ENCODE measurements around a stretch of chr5.

GRCh38 chr5:131536205-131536826 is 98.7 kb downstream of the RAPGEF6 start:
- PRO-cap = no peak
- RAMPAGE, long total RNA, 3 experiments = no peak in any of the 3 experiments

DNA sequence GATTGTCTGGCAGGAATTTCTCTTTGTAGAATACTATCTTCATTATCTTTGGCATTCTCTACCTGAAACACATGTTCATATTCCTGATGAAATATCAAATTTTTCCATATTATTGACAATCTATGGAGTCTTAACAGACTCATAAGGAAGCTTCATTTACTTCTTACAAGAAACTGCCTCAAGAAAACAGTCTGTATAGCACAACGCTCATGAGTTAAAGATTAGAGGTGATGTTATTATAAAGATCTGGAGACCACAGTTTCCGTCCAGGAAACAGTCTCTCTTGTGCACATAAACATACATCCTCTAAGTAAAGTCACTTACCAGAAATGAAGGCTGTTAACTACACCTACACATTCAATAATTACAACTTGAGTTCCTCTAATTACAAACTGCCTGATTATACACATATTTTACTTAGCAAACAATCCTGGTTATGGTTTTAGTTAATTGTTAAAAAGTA is 86.9 kb downstream of the RAPGEF6 start:
- PRO-cap = no peak
- RAMPAGE, long total RNA, 3 experiments = no peak in any of the 3 experiments

DNA sequence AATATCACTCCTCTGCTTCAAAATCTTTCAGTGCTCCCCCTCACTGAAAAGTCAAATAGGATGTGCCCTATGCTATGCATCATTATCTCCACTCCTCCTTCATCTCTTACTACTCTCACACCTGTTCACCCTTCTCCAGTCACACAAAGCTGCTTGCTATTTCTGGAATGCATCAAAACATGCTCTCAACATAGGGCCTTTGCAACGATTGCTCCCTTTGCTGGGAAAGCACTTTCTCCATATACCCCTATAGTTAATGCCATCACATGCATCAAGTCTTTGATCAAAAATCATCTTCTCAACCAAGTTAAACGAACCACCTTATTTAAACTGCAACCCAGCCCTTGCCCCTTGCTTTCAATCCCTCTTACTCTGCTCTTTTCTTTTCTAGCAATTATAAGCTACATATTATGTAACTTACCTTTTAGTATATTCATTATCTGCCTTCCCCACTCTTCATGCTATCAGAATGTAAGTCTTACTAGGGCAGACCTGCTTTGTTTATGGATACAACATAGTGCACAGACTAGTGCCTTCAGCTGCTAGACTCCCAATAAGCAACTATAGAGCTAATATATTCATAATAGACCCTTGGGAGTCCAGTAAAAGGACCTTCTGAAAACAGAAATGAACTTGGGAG is 2.8 kb downstream of the RAPGEF6 start:
- PRO-cap = no peak
- RAMPAGE, long total RNA, 3 experiments = no peak in any of the 3 experiments

GRCh38 chr5:131794411-131794977 is 2.3 kb downstream of the FNIP1 start:
- PRO-cap = unidirectional peak, plus-strand start at chr5:131794837
- RAMPAGE, long total RNA, 3 experiments = no peak in any of the 3 experiments

DNA sequence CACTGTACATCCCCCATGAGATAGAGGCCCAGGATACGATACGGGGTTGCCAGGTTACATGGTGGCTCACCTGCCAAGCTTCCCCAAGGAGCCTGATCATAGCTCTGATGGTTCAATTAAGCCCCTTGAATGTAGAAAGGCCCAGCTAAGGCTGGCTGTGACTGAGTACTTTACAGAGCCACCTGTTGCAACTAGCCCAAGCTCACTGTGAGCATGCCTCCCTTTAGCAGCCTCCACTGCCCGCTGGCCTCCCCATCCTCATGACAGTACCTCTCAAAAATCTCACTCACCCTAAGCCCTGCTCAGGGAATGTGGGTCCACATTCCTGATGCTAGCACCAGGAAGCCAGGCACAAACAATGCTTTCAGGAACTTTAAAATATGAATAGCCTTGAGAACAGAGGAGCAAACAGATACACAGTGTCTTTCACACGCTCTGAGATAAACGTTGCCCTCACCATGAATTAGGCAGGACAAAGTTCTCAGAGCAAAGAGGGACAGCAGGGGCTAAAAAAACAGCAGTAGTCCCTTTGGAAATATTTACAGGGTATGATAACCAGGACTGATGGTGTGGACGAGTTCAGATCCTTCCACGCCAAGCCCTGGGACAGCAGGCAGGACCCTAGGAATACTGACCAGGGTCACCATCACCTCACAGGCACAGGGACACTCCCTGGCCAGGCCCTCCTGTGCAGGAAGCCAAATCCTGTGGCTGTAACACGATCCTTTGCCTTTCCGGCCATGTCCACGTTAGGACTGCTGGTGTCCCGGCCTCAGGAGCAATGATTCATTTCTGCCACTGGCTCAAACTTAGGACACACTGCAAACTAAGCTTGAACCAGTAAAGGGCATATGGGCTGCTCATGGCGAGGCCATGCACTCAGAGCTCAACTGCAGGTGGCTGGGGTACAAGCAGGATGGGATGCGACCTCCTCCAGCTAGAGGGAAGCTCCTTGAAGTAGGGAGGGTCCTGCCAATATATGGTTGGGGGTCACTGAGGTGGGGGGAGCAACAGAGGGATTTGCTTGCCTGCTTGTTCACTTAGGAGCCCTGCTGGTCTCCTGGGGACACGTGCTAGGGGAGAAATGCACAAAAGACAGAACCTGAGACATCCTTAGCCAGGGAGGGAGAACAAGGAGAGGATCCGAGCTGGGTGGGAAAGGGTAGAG is 9.6 kb downstream of the ACSL6 start:
- PRO-cap = no peak
- RAMPAGE, long total RNA, 3 experiments = no peak in any of the 3 experiments

DNA sequence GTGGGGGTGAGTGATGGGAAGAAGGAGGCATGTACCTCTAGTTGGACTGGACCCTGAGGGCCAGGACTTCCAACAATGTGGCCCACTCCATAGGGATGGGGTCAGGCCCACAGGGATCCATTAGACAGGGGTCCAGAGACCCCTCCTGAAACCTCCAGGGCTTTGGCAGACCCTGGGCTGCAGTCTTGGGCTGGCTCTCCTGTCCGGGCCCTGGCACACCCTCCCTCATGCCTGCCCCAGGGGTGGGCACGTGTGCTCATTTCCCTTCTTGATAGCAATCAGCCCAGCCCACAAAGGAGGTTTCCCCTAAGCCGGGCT is 4.2 kb upstream of the IL3 start:
- PRO-cap = no peak
- RAMPAGE, long total RNA, 3 experiments = no peak in any of the 3 experiments

DNA sequence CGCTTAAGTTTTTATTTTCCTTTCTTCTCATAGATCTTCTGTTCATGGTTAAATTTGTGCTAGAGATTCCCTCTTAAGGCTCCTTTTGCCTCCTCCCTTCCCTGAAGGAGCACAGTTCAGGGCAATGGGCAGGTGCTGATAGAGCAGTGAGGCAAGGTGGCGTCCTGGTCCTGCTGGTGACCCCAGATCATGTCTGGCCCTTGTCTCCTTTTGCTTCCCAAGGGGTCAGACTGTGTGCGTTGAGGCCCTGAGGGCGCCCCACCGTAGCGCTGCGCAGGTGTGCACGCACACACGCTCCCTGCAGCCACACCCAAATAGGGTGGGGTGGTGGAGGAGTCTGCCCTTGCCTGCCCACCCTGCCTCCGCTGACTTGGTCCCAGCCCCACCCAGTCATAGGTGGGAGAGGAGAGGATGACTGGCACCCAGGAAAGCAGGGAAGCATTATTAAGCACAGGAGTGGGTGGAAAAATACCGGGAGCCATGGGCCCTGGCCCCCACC is 16.5 kb downstream of the PDLIM4 start:
- PRO-cap = no peak
- RAMPAGE, long total RNA, 3 experiments = no peak in any of the 3 experiments

DNA sequence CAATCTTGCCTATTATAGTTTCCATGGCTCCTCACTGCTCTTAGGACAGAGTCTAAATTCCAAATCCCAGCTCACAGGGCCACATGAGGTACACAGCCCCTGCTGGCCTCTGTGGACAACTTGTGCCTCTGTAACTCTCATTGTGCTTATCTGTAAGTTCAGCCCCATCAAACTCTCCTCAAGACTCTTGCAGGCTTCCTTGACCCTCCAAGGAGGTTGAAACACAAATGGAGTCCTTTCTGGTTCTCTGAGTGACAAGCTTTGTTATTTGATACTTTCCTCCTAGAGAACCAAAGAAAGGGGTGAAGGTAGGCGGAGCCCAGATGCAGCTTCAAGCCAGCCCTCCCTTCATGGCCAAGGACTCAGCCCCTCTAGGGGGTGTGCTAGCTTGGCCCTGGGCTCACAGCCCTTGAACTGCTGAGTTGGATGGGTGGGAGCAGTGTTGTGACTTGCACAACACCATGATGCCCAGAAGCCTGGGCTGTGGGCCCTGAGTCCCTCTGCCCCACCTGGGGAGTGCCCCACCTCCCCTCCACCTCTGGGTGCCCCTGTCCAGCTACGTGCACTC is 15.8 kb upstream of the SLC22A4 start:
- PRO-cap = no peak
- RAMPAGE, long total RNA, 3 experiments = no peak in any of the 3 experiments

DNA sequence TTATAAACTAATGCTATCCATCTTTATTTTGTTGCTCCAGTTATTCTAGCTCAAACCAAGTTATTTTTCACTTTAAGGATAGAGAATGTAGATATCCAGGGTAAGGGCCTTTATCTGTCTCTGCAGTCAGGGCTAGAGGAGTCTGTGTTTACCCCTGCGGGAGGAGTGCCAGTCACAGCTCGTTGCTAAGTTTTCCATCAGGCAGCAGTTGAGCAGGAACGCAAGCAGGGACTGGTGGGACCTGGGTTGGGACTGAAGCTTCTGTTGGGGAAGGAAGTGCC is 6.3 kb downstream of the SLC22A4 start:
- PRO-cap = no peak
- RAMPAGE, long total RNA, 3 experiments = no peak in any of the 3 experiments

DNA sequence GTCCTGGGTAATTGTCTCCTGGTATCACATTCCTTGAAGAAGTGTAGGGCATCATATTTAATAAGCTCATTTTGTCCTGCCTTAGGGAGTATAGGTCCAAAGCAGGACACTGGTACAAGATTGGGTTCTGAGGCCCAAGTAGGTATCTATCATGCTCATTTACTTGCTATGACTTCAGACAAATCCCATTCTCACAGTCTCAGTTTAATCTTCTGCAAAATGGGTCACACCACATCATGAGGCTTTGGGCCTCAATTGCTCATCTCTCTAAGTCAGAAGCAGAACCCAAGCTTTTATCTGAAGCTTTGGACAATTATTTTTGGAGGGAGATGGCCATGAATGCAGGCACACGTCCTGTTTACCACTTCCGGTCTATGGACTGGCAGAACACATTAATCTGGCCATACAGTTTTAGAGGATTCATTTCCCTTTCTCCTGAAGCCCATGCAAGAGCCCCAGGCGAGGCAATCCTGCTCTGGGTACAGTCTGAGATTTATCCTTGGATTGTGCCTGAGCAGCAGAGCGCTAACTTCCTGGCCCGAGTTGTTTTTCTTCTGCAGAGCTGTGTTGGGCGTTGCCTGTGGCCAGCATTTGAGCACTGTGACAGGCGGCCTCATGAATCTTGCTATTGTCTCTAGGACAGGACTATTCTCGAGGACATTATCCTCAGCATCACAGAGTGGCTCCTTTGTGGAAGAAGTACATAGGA is 16.0 kb downstream of the SLC22A4 start:
- PRO-cap = no peak
- RAMPAGE, long total RNA, 3 experiments = no peak in any of the 3 experiments

DNA sequence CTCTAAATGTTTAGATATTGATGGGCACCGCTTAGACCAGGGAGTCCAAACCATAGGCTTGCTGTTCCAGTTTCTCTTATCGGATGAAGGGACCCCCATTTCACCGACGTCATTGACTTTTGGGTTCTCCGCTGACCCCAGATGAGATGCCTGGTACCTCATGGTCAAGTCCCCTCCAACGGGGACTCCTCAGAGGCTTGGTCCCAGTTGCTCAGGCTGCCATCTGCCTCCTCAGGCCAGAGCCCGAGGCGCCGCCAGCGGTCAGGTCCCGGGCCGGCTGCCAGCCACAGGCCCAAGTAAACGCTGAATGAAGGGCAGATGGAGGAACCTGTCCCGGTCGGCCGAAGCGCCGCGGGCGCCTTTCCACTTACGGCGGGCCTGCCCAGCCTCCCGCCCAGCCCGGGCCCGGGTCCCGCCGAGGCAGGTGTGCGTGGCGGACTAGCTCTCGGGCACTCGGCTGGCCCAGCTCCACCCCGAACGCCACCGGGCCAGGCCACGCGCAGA is 40.8 kb downstream of the SLC22A5 start:
- PRO-cap = bidirectional peak, plus-strand start at position 397 of the sequence, minus-strand start at position 440 of the sequence
- RAMPAGE, long total RNA, 3 experiments = no peak in any of the 3 experiments

- PRO-cap = no peak
- RAMPAGE, long total RNA, 3 experiments = no peak in any of the 3 experiments
Observed at GRCh38 chr5:132411883-132412118, 42.3 kb downstream of the SLC22A5 start.

- PRO-cap = unidirectional peak, minus-strand start at chr5:132420959
- RAMPAGE, long total RNA, 3 experiments = no peak in any of the 3 experiments
Observed at GRCh38 chr5:132420339-132421399, 51.2 kb downstream of the SLC22A5 start.

DNA sequence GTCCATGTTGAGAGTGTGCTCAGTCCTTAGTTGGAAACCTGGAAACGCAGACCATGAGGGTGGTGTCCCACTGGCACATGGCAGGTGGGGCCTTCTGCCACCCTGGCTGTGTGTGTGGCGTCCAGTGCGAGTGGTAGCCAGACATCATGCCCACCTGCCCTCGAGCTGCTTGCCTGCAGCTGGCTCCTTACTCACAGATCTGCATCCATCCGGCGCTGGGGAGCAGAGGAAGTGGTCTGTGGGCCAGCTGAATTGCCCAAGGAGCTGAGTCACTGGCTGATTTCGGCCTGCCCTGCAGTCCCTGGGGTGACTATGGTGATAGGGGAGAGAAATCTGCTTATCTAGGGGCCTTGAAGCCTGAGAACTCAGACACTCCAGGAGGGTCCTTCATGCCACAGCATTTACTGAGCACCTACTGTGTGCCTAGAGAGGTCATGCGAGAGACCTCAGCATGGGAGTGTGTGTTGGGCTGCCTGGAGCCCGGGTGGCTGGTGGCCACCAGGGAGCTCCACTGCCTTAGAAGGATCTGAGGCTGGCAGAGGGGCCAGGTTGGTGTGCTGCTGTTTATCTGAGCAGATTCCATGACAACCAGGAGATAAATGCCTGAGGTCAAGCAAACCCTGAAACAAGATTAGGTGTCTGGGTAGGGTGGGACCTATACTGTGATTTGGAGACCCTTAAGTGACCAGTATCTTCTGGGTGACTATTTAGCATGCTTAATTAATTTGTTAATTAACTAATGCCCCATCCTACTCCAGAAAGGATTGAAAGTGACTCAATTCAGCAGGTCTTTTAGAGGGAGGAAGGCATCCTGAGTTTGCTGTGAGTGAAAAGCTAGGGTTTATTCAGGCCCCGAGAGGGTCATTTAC is 57.2 kb downstream of the SLC22A5 start:
- PRO-cap = unidirectional peak, minus-strand start at position 116 of the sequence; unidirectional peak, minus-strand start at position 201 of the sequence; unidirectional peak, minus-strand start at position 233 of the sequence
- RAMPAGE, long total RNA, 3 experiments = no peak in any of the 3 experiments

- PRO-cap = no peak
- RAMPAGE, long total RNA, 3 experiments = no peak in any of the 3 experiments
Observed at GRCh38 chr5:132456191-132456887, 34.2 kb downstream of the IRF1 start.

GRCh38 chr5:132459127-132459924 is 31.2 kb downstream of the IRF1 start:
- PRO-cap = no peak
- RAMPAGE, long total RNA, 3 experiments = no peak in any of the 3 experiments

DNA sequence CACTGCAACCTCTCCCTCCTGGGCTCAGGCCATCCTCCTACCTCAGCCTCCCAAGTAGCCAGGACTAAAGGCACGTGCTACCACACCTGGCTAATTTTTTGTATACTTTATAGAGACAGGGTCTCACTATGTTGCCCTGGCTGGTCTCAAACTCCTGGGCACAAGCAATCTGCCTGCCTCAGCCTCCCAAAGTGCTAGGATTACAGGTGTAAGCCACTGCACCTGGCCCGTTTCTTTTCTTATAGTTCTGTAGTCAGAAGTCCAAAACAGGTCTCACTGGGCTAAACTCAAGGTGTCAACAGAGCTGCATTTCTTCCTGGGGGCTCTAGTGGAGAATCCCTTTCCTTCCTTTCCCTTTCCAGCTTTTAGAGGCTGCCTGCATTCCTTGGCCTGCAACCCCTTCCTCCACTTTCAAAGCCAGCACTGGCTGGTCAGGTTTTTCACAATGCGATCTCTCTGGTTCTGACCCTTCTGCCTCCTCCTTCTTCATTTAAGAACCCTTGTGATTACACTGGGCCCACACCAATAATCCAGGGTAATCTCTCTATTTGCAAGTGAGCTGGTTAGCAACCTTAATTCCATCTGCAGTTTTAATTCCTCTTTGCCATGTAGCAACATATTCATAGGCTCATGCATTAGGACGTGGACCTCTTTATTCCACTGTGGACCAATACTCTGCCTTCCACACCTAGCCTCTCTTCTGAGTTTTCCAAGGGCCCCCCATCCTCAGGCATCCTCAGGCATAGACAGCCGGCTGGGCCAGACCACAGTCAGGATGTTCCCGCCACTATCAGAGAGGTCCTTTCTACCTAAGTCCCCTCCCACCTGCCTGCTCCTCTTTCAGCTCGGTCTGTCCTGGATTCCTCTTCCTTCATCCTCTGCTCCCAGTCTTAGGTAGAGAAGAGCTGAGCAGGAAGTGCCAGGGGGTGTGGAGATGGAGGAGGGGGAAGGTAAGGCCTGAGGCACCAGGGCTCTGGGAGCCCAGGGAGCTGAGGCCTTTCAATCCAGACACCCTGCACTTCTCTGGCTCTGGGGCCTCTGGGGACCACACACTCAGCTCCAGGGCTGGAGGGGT is 16.1 kb downstream of the IRF1 start:
- PRO-cap = no peak
- RAMPAGE, long total RNA, 3 experiments = no peak in any of the 3 experiments

- PRO-cap = no peak
- RAMPAGE, long total RNA, 3 experiments = no peak in any of the 3 experiments
Observed at GRCh38 chr5:132476752-132477920, 13.4 kb downstream of the IRF1 start.

GRCh38 chr5:132483587-132484108 is 6.9 kb downstream of the IRF1 start:
- PRO-cap = no peak
- RAMPAGE, long total RNA, 3 experiments = no peak in any of the 3 experiments

GRCh38 chr5:132502934-132503559 is 12.5 kb upstream of the IRF1 start:
- PRO-cap = no peak
- RAMPAGE, long total RNA, 3 experiments = no peak in any of the 3 experiments